ENCODE measurements around the gene COPS9.

- PRO-cap, 2 experiments = no peak in any of the 2 experiments
- RAMPAGE, long total RNA, 5 experiments = no peak in any of the 5 experiments
These were observed 104.4 kb downstream of the HDAC4 start for GRCh38 chr2:239296095-239297060.

DNA sequence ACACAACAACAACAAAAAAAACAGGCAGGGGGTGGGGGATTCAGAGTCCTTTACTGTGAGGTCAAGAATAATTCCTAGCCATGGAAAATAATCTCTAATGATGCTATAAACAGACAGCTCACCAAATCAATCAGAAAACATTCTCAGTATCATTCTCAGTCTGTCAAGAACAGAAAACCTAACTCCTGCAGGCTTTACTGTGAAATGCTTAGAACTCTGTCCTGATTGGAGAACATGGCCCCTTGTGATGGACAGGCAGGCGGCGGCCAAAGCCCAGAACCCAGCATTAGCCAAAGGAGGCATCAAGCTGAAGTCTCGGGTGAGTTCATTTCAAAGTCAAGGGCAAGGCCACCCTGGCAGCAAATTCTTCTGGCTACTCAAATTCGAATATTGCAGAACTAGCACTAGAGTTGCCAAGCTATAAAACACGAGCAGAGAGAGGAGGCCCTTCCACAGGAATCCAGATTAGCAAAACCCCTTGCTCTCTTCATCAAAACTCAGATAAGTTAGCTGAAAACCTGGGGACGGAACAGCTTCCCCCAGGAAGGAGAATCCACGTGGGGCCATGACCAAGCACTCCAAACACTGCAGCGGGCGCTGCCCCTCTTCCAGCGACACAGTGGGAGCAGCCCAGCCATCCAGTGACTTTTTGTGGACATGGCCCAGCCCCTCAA lies 98.7 kb downstream of the HDAC4 start:
- PRO-cap, 2 experiments = no peak in any of the 2 experiments
- RAMPAGE, long total RNA, 5 experiments = no peak in any of the 5 experiments

DNA sequence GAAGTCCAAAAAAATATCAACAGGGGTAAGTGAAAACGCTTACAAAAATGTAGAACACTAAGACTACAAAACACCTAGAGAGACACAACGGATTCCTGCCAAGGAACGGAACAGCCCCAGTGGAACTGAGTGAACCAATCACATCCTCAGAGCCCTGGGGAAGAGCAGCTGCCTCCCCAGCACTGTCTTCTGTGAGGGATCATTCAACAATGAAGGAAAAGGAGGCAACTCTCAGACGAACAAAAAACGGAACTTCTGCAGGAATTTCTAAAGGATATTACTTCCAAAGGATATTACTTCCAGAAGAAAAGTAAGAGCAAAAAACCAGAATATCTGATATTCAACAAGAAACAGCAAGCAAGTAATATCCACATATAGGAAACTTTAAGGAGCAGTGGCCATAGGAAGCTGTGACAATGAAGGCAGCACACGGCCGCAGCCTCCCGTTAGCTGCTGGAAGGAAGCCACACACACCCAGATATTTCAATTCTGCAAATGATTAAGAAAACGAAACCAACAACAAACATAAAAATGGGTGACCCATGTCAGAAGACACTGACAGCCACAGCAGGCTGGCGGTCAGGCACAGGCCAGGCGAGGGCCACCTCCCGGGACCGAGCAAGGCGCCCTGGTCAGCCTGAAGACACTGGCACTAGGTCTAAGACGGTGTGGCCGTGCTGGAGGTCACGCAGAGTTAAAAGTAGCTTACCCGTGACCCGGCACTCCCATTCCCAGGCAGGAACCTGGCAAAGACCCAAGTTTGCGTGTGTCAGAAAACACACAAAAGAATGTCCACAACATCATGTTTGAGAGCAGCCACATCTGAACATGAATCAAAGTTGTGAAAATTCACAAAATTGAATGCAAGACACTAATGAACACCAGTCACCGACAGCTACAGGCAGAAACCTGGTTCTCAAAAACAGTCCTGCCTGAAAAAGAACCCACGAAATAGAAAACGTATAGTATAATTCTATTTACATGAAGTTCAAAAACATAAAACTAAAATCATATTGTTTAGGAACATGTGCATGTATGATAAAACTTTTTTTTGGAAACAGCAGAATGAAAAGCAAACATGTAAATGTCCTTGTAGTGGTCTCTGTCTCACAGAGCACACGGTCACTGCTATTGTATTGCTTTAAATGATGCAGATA lies 81.6 kb downstream of the HDAC4 start:
- PRO-cap, 2 experiments = no peak in any of the 2 experiments
- RAMPAGE, long total RNA, 5 experiments = no peak in any of the 5 experiments

DNA sequence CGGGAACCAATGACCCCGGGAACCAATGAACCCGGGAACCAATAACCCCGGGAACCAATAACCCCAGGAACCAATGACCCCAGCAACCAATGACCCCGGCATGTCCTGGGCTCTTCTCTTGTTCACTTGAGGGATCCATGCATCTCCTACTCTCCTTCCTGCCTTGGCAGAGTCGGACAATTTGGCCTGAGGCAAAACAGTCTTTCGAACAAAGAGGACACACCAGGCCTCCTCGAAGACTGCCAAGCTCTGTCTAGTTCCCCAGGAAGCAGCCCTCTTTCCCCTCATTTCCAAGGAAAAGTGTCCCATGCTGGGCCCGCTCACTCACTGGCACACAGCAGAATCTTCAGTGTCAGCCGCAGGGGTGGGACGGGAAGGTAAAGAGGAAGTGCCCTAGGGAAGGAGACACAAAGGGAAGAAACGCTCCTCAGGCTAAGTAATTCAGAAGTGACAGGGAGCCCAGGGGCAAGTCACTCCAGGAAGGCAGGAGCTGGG lies 22.1 kb downstream of the HDAC4 start:
- PRO-cap, 2 experiments = no peak in any of the 2 experiments
- RAMPAGE, long total RNA, 5 experiments = no peak in any of the 5 experiments

DNA sequence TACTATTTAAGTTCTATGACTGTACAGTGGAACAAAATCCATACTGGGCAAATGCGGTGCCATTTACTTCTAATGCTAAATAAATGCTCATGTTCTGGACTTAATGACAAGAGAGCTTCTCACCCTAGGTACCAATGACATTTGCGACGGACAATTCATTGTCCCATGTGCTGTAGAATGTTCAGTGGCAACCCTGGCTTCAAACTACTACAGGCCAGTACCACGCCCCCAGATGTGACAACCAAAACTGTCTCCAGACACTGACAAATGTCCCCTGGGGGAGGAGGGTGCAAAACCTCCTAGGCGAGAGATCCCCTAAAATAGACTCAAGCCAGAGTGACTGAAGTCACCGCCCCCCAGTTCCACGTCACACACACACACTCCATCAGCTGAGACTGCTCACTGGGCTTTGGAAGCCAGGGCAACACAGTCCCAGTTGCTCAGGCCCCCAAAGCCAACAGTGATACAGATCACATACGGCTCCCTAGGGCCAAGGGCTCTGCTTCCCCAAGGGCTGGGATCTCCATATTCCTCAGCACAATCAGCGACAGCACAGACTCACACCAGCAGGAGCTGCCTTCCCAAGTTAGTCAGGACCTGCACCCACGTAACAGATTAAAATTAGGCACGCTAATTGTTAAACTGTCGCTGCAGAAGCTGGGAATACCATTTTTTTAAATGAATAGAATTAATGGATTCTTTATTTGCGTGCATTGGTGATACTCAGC lies 19.1 kb downstream of the HDAC4 start:
- PRO-cap, 2 experiments = no peak in any of the 2 experiments
- RAMPAGE, long total RNA, 5 experiments = no peak in any of the 5 experiments

- PRO-cap, 2 experiments = no peak in any of the 2 experiments
- RAMPAGE, long total RNA, 5 experiments = no peak in any of the 5 experiments
These were observed 11.4 kb downstream of the HDAC4 start for GRCh38 chr2:239389356-239389880.

- PRO-cap, 2 experiments = peak in 1 of 2 experiments; most common plus-strand start chr2:239397207 (in 1); most common minus-strand start chr2:239396940 (in 1)
- RAMPAGE, long total RNA, 5 experiments = no peak in any of the 5 experiments
These were observed 3.7 kb downstream of the HDAC4 start for GRCh38 chr2:239396722-239397883.

- PRO-cap, 2 experiments = no peak in any of the 2 experiments
- RAMPAGE, long total RNA, 5 experiments = no peak in any of the 5 experiments
These were observed 283.7 kb upstream of the HDAC4 start for GRCh38 chr2:239684513-239685017.

DNA sequence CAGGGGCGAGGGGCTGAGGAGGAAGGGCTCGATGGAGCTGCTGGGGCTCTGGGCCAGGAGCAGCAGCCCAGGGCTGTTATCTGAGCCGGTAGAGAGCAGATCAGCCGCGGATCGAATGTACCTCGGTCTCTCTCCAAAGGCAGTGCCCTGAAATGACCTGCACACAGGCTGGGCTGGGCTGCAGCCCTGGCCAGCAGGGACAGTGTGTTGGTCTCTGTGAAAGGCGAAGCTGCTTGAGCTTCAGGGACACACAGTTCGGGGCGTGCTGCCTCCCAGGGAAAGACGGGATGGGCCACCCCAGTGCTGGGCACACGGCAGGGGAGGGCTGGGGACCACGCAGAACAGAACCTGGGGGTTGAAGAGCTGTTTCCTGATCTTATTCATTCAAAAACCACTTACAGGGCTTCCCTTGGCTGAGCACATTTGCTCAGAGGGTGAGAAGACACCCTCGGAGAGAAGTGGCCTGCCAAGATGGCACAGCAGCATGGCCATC lies 290.5 kb upstream of the HDAC4 start:
- PRO-cap, 2 experiments = no peak in any of the 2 experiments
- RAMPAGE, long total RNA, 5 experiments = no peak in any of the 5 experiments

DNA sequence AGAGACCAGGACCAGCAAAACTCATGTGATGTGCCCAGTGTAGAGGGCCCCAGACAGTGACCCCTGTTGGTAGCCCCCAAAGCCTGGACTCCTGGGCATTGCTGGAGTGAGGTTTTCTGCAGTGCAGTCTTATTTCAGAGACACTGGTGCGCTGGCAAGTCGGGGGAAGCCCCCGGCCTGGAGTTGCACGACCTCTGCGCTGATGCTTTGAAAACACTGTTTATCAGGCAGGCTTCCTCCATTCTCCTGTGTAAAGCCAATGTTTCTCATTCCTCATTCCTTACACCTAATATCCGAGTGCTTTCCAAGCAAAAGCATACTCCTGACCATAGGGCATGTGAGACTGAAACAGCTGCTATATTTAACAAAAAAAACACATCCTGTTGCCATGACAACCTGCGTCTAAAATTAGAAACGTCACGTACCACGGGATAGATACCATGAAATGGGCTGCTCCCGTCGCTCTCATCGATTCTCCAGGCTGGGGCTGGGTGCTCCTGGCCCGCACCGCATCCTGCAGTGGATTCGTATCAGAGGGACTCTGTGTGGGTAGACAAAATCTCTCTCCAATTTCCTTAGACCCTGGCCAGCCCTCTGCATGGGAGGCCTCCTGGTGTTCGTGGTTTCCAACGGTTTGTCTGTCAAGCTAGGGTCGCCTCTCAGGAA lies 268.4 kb downstream of the NDUFA10 start:
- PRO-cap, 2 experiments = no peak in any of the 2 experiments
- RAMPAGE, long total RNA, 5 experiments = no peak in any of the 5 experiments

DNA sequence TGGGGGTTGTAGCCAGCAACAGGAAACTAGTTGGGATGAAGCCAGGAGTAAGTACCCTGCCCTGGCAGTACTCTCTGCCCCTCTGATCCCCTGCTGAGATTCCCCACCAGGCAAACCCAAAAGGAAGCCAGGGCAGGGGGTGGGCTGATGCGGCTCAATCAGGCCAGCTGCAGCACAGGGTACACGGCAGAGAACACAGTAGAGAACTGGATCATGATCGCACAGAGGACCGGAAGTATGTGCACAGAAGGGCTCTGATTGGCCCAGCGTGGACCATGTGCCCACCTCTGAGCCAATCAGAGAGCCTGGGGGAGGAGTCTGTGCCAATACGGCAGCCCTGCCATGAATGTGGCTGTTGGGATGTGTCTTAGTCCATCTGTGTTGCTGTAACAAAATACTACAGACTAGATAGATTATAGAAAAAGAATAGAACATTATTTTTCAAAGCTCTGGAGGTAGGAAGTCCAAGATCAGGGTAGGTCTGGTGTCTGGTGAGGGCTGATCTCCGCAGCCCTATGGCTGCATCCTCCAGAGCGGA lies 132.0 kb downstream of the NDUFA10 start:
- PRO-cap, 2 experiments = no peak in any of the 2 experiments
- RAMPAGE, long total RNA, 5 experiments = no peak in any of the 5 experiments

- PRO-cap, 2 experiments = no peak in any of the 2 experiments
- RAMPAGE, long total RNA, 5 experiments = no peak in any of the 5 experiments
These were observed 71.6 kb downstream of the NDUFA10 start for GRCh38 chr2:239953424-239954078.

- PRO-cap, 2 experiments = peak in 2 of 2 experiments; most common plus-strand start chr2:240136357 (in 1); most common minus-strand start chr2:240136303 (in 2)
- RAMPAGE, long total RNA, 5 experiments = start-site peak on the minus strand in 5 of 5 experiments, at chr2:240136282-240136309 at its widest, 221 to 1,119 reads per replicate
These were observed at the start of gene COPS9 for GRCh38 chr2:240136203-240137239. Gene COPS9 (minus strand): TSS chr2:240136305.

DNA sequence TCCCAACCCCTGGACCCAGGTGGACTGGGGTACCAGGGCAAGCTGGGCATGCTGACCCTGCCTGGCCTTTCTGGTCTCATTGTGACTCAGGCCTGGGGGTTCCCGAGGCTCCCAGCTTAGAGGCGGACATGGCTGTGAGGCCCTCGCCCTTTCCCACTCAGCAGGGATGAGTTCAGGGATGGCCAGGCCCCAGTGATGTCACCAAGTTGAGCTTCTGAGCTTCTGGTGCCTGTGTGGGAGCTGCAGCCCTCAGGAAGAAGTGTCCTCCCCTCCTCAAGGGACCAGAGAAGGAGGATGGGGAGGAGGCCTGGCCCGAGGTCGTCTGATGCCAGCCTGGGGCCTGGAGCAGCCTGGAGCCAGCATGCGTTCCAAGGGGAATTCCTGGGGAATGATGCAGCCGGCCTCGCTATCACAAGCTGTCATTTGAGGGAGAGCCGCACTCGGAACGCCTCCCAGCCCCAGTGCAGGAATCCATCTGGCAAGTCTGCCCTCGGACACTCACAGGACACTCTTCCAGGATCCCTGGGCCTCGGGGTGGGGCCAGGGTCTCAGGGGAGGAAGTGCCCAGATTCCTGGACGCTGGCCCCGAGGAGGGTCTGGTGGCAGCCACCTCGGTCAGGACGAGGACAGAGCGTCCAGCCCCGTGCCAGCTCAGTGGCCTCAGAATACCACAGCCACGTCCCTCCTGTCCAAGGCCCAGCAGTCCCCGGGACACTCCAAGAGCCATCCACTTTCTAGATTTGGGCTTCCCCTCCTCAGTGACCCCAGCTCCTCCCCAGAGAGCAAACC lies 61.2 kb upstream of the GPC1 start:
- PRO-cap, 2 experiments = no peak in any of the 2 experiments
- RAMPAGE, long total RNA, 5 experiments = no peak in any of the 5 experiments

- PRO-cap, 2 experiments = no peak in any of the 2 experiments
- RAMPAGE, long total RNA, 5 experiments = no peak in any of the 5 experiments
These were observed 37.2 kb upstream of the GPC1 start for GRCh38 chr2:240398323-240398670.

- PRO-cap, 2 experiments = no peak in any of the 2 experiments
- RAMPAGE, long total RNA, 5 experiments = no peak in any of the 5 experiments
These were observed 22.1 kb downstream of the GPC1 start for GRCh38 chr2:240457169-240458452.

- PRO-cap, 2 experiments = no peak in any of the 2 experiments
- RAMPAGE, long total RNA, 5 experiments = no peak in any of the 5 experiments
These were observed 1.5 kb downstream of the RNPEPL1 start for GRCh38 chr2:240569765-240570183.

- PRO-cap, 2 experiments = no peak in any of the 2 experiments
- RAMPAGE, long total RNA, 5 experiments = no peak in any of the 5 experiments
These were observed 5.7 kb upstream of the GPR35 start for GRCh38 chr2:240619448-240620197.

- PRO-cap, 2 experiments = no peak in any of the 2 experiments
- RAMPAGE, long total RNA, 5 experiments = no peak in any of the 5 experiments
These were observed 1.5 kb upstream of the GPR35 start for GRCh38 chr2:240623772-240624181.

DNA sequence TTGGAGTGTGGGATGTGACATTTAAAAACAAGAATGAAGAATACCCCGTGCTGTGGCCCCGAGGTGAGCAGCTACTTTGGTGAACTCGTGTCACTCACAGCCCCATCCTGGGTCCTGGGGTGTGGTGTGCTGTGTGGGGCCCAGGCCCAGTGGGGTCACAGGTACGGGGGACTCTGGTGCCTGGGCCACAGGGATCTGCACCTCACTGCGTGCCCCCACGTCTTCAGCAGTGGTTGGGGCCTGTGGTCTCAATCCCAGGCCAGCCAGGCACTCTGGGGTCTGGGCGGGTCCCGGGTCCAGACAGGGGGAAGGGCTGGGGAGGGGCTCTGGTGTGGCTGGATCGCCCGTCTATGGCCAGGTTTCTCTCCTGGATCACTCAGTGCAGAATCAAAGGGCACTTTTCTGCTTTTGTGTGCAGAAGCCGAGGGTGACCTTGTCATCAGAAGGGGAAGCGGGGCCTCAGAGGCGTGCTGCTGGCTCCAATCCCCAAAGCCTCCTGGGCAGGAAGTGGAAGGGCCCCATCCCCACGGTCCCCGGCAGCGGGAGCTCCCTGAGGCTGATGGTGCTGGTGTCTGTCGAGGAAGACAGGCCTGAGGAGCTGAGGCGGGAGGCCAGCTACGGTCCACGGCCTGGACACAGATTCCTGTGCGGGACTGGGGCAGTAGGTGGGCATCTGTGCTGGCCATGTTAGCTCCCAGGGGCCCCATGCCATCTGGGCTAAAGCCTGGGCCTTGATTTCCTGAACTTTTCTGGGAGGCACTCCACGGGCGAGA lies 1.5 kb downstream of the GPR35 start:
- PRO-cap, 2 experiments = no peak in any of the 2 experiments
- RAMPAGE, long total RNA, 5 experiments = no peak in any of the 5 experiments

Data from thyroid gland (tissue), 7 donors.